NCI-H460 (cell line): ENCODE measurements around a stretch of chr12.

GRCh38 chr12:105083603-105084237, 538 bp downstream of the ALDH1L2 start:
RAMPAGE:
- cytosol, long total RNA = no peak
- long total RNA = no peak
- nucleus, long total RNA = no peak

DNA sequence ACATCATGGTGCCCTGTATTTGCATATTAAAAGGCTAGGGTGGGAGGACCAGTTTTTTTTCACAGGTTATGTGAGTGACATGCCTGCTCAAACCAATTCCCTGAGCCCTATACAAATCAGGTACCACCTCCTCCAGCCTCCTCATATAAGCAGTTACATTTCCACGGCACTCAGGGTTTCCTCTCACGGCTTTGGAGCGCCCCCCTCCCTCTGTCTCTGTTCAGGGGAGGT, 6.2 kb upstream of the ALDH1L2 start:
RAMPAGE:
- cytosol, long total RNA = no peak
- long total RNA = no peak
- nucleus, long total RNA = no peak

DNA sequence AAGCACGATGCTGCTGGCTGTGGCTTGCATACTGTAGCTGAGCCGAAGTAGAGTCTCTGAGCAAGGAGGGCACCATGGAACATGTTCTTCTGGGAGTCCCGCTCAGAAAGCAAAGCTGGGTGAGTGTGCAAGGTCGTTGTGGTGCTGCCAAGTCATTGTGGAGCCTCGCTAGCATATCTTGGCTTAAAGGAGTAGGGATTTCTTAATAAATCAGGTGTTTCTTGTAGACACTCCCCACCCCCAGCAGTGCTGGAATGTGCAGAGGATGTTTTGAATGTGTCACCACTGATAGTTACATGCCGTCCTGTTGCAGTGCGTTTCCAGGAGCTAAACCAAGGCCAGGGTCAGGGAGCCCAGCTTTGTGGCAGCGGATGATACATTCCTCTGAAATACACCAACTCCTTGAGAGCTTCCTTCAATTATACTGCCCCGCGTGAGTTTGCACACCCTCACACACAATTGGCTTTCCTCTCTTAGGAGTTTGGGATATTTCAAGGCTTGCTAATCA, 154.8 kb downstream of the C12orf75 start:
RAMPAGE:
- cytosol, long total RNA = no peak
- long total RNA = no peak
- nucleus, long total RNA = no peak

GRCh38 chr12:105574707-105575132, 244.2 kb downstream of the C12orf75 start:
RAMPAGE:
- cytosol, long total RNA = no peak
- long total RNA = no peak
- nucleus, long total RNA = no peak

RAMPAGE:
- cytosol, long total RNA = no peak
- long total RNA = no peak
- nucleus, long total RNA = no peak
These were observed 73.2 kb downstream of the NUAK1 start for GRCh38 chr12:106065132-106066335.

DNA sequence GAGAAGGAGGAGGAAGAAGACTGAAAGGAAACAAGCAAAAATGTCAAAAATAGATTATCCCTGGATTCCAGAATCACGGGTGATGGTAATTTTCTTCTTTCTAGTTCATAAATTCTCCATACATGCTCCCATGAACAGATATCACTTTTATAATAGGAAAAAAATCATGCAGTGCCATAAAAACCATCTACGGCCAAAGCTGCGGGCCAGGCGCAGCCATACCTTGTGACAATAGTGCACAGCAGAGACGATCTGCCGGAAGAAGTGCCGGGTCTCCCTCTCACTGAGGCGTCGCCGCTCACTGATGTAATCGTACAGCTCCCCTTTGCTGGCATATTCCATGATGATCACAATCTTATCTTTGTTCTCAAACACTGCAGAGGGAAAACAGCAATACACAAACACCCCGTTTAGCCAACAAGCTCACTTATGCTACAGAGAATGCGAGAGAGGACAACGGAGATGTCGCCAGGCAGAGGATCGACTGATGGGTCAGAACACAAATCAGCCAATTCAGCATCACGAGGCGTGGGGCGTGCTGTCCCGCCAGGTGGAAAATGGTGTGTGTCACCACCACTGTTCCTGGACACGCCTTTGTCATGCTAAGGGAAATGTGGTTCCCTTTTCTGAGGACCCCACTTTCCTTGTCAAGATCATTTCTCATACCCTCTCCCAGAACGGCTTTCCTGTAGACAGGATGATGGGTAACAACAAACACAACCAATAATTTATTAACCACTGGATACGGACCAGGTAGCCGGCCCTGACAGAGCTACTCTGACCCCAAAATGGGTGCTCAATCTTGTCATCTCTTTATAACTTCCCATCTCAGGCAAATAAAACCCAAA, 52.0 kb downstream of the NUAK1 start:
RAMPAGE:
- cytosol, long total RNA = no peak
- long total RNA = no peak
- nucleus, long total RNA = no peak

GRCh38 chr12:106239267-106239647, 8.6 kb downstream of the CKAP4 start:
RAMPAGE:
- cytosol, long total RNA = no peak
- long total RNA = no peak
- nucleus, long total RNA = no peak

DNA sequence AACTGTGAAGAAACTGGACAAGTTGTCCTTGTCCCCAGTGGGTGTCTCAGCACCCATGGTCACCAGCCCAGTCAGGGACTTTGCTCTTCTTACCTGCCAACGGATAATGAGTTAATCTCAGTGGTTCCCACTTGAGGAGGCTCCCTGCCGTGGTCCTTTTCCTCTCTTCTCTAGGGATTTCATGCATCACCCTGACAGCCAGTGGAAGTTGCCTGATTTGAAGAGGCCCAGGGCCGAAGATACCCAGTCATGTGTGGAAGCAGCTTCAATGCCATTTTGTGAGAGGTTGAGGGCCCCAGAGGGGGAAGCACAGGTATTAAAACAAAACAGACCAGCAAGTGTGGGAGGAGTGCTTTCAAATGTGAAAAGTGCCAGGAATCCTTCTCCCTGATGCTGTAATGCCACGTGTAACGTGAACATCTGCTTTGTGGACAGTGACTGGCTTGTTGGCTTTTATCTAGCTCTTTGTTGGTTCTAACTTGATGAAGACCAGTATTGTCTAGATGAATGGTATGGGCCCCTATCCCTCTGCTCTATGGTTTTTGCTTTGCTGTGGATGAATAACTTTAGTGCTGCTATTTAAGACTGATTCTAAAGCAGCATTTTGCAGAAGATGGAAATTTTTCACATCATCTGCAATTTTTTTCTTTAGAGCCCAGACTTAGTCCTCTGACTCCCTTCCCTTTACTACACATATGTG, 1.5 kb downstream of the TCP11L2 start:
RAMPAGE:
- cytosol, long total RNA = no peak
- long total RNA = no peak
- nucleus, long total RNA = no peak

DNA sequence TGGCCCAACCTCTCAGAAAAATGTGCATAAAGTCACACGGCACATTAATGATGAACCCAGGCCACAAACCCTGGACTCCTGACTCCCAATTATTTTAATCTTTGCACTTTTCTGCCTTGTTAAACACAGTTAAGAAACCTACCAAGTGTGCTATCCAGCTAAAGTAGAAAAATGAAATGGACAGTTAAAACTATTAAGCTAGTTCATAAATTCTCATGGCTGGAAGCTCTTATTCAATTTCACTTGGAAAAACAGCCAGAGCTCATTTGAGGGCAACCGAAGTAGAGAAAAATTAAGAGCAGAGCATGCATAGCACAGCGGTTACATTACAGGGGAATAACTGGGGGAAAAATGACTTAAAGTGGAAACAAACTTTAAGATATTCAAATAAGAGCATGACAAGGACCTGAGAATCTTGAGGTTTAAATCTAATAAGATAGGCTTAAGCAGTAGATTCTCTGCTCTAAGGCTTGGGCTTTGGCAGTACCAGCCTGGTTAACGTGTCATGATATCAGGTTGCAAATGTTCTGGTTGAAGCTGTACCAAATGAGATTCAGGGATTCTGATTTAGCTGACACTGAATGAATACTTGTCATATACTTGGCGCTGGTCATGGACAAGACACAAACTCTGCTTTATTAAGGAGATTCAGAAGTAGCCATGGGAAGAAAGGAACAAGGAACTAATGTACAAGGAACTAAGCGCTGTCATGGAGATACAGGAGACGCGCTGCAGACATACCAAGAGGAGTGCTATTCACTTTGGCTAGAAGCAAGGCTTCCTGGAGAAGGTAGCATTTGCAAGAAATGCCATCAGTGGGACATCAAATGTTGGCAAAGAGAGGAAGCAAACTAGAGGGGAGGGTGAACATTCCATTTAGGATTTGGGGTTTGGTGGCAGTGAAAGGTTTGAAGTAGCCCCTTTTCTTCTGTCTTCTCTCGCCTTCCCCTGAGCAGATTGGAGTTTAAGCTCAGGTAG, 6.0 kb downstream of the TCP11L2 start:
RAMPAGE:
- cytosol, long total RNA = no peak
- long total RNA = no peak
- nucleus, long total RNA = no peak

DNA sequence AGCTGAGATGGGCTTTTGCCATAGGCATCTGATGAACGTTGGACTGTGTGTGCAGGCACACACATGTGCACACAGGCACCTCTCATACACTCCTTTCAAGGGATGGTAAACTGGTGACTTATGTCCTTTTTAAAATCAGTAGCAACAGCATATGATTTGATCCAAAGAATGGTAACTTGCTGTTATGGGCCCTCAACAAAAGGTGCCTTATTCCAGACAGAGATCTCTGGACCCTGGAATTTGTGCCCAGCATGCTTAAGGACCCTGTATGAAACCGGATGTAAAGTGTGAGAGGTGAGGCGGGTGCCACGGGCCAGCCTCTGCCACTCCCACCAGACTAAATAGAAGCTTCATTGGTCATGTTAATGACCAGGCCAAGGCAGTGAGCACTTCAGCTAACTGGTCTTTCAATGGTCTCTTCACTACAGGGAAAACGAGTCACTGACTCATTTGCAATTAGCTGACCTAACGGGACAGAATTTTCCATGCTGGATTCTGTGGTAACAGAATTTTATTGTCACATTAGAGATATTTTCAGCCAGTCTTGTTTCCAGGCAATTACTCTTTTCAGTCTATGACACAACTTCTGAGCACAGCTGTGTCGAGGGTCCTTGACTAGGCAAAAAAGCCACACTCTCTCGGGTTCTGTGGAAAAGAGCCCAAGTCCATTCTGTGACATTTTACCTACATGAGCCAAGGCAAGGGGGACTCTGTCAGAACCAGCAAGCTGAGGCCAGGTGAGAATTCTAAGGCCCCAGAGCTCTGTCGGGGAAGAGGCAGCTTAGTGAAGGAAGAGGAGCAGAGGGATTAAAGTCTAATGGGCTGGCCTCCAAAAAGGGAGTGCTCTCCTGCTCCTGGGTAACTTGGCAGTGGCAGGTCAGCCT, 16.4 kb upstream of the RIC8B start:
RAMPAGE:
- cytosol, long total RNA = no peak
- long total RNA = no peak
- nucleus, long total RNA = no peak

DNA sequence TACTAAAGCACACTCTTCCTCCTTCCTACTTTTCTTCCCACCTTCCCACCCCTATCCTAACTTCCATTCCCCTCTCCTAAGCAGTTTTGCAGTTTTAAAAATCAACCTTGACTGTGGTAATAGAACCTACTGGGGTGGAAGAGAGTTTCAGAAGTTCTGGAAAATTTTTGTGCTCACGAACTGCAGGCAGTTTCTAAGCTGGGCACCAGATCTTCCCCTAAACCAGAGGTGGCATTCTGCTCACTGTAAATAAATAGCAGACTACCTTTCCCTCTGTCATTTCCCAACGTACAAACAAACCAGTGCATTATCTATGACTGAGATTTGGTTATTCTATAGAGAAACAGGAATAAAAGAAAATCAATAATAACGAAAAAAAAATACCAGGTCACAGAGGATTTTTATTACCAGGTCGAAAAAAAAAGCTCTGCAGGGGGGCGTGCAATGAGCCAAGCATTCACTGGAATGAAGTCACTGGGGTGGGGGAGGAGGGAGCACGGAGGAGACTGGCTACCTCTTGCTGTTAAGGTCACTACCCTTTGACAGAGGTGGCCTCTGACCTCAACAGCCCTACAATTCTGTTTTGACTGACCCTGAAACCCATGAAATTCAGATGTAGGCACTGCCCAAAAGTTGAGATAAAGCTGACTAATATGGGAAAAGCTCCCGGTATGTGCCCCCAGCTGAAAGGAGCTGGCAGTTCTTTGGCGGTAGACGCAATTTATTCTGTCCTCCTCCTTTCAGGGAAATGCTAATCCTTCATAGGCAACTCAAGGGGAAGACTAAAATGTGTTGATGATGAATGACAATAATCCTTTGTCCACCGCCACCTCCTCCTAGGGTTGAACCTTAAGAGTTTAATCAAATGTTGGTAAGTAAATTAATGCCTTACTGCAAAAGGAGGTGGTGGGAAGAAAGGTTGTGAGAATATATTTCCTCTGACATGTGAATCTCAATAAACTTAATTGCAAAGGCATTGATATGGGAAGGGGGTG, 6.6 kb upstream of the RIC8B start:
RAMPAGE:
- cytosol, long total RNA = no peak
- long total RNA = no peak
- nucleus, long total RNA = no peak

DNA sequence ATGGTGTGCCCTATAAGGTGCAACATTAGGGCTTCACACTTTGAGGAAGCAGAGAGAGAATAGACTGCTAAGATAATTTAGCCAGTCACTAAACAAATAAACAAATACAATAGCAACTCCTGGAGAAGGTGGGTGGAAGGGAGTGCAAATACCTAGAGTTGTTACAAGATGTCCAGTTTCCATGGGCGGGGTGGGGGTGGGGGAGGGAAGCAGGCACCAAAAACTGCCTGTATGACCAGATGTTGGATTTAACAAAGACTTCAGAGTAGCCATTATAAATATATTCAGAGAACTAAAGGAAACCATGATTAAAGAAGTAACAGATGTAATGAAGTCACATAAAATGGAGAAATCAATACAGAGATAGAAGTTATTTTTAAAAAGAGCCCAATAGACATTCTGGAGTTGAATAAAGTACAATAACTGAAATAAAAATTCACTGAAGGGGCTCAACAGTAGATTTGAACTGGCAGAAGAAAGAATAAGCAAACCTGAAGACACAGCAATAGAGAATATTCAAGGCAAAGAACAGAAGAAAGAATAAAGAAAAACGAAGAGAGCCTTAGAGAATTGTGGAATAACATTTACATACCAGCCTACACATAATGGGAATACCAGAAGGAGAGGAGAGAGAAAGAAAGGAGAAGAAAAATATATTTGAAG, 19.4 kb downstream of the RIC8B start:
RAMPAGE:
- cytosol, long total RNA = no peak
- long total RNA = no peak
- nucleus, long total RNA = no peak

DNA sequence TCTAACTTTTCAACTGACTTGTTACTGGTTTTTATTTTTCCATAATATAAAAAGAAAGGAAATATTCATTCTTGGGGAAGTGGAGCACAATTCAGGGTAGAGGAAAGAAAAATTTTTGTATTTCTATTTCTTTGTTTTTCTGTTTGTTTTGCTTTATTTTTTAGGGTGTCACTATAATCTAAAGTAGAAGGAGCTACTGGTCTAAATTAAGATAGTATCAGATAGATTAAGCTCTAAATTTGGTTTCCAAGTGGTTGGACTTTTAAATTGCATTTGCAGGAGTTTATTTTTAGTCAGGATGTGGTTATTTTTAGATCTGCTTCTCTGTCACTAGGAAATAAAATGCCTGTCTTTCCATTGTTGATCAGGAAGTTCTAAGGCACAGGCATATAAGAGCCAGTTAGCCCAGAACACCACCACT, 66.9 kb downstream of the RIC8B start:
RAMPAGE:
- cytosol, long total RNA = no peak
- long total RNA = no peak
- nucleus, long total RNA = no peak

DNA sequence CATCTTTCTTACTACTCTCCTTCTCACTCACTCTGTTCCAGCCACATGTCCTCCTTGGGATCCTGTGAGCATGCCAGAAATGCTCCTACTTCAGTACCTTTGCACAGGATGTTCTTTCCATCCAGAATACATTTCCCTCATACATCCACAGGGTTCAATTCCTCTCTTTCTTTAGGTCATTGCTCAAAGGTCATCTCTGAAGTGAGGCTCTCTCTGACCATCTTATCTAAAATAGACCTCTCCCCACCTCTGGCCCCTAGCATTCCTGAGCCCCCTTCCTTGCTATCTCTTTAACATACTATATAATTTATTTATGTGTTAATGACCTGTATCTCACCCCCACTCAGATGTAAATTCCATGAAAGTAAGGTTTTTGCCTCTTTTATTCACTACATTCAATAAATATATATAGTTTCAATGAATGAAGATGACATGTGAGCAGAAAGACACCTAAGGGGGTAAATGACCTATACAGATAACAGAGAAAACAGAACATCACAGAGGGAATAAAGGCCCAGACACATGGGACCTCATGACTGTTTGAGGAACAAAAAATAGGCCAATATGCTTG, 49.8 kb upstream of the MTERF2 start:
RAMPAGE:
- cytosol, long total RNA = no peak
- long total RNA = no peak
- nucleus, long total RNA = no peak

RAMPAGE:
- cytosol, long total RNA = no peak
- long total RNA = no peak
- nucleus, long total RNA = no peak
These were observed 24.8 kb upstream of the PWP1 start for GRCh38 chr12:107660728-107661289.

DNA sequence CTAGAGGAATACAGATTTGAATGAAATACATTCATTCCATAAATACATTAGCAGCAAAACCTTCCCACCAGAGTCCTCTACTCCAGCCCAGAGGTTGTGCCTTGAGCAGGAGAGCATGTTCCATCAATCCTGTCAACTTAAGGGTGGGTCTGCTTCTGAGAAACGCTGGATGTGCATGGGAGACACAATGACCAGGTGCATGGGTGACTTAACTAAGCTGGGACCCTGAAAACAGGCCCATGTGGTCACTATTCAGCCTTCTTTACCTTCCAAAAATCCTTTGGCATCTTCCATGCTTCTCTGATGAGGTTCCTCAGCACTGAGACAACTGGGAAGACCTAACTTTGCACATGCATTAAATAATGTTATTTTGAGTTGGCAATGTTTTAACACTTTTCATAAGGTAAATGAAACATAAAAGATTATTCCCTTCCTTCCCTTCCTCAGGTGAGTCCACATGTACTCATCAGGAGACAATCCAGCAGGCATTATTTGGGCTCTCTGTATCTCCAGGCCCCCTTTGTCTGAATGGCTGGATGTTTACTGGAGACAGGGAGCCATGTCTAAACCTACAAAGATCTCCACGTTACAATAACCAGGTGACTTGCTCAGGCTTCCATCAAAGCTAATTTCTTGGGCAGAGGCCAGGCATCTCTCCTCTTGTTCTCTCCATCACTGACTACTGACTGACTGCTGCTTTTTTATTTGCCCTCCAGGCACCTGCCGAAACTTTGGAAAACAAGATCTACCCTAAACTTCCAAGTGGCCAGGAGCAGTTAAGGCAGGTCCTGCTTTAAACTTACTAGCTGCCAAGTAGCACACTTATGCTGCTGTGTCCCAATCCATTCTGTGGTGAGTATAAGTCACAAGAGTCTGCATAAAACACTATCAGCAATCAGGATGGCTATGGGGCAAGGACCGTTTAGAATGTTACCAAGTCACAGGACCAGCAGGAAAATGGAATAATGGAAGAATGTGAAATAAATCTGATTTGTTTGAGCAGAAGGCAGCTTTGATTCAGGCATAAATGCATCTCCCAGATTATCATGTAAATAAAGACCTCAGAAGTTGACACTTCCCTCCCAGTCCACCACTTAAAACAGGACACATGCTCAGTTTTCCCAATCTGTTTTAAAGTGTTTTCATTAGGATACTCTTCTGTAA, 27.7 kb downstream of the PRDM4 start:
RAMPAGE:
- cytosol, long total RNA = no peak
- long total RNA = no peak
- nucleus, long total RNA = no peak

DNA sequence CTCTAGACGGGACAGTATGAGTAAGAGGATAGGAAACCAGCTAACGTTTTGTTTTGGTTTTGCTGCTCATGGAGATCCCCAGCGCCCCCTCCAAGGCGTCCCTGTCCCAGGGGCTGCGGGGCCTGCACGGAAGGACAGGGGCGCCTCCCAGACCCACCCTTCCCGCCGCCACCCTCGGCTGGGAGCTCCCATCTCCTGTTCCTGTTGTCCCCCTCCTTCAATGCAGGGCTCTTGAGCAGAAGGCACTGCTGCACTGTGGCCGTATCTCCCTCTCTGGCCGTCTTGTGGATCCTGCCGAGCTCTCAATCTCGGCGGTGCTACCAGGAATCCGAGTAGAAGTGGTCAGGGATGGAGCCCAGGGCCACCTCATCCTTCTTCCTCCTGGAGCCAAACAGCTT, 68.8 kb downstream of the ASCL4 start:
RAMPAGE:
- cytosol, long total RNA = no peak
- long total RNA = no peak
- nucleus, long total RNA = no peak

GRCh38 chr12:108126897-108127491, 2.1 kb upstream of the WSCD2 start:
RAMPAGE:
- cytosol, long total RNA = no peak
- long total RNA = no peak
- nucleus, long total RNA = no peak

DNA sequence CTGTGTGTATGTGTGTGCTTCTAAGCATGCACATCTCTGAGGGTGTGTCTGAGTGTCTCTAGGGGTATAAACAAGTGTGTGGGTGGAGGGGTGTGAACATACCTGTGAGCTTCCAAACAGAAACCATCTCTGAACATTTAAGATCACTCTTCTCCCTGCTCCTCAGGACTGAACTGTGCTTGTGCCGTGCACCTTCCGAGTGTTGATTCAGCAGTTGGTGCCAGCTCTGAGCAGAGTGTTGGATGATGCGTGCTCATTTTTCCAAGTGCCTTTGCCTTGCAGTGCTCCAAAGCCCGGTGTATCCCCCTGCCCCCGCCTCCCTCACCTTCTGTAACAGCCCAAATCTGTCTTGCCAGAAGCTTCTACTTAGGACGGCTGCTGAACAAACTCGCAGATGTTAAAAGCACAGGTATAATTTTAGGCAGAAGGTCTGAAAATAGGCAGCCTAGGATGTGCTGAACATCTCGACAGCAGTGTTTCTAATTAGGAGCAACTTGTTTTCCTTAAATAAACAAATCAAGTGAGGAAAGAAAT, 4.4 kb downstream of the WSCD2 start:
RAMPAGE:
- cytosol, long total RNA = no peak
- long total RNA = no peak
- nucleus, long total RNA = no peak

DNA sequence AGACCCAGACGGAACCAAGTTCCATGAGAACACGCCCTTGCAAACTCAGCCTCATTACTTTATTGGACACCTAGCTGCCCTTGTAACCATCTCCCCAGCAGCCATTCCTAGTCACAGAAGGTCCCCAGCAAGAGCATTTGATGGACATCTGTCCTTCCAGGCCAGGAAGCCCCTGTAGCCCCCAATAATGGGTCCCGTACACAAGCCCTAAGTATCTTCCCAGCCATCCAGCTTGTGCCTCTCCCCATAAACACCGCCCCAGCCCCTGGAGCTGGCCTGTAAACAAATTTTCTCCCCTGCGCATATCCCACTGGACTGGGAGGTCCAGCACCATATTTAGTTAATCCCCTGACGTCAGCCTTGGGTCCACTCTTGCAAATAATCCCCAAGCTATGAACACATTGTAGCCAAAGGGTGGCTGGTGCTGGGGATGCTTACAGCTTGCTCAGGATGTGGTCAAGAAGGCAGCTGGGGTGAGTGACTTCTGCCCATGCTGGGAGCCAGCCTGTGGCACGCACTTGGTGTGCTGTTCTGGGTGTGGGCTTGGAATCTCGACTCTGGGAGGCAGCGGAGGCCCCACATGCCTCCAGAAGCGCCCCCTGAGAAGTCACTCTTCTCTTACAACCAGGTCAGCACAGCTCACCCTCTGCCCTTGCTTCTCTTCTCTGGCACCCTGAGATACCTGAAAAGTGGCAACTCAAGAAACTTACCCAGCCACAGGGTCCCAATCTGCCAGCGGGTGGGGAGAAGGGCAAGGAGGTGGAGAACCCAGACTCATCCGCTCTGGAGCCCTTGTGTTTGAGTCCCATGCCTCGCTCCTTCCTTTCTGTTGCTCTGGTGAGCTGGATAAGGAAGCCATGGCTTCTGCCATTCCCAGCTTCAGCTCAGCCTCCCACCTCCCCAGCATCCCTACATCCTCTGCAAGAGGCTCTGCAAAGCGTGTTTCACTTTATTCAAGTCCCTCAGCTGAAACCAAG, 32.0 kb downstream of the CMKLR1 start:
RAMPAGE:
- cytosol, long total RNA = no peak
- long total RNA = no peak
- nucleus, long total RNA = no peak